Caco-2 (cell line): Measurements from ENCODE around the gene VPS54.

- PRO-cap = no peak
- RRBS = no CpG with 5 or more reads among the region's 7 CpGs
Observed at GRCh38 chr2:63044521-63044924, 6.1 kb upstream of the OTX1 start.

GRCh38 chr2:63044925-63045435, 5.7 kb upstream of the OTX1 start:
- PRO-cap = no peak
- RRBS = no CpG with 5 or more reads among the region's 29 CpGs

DNA sequence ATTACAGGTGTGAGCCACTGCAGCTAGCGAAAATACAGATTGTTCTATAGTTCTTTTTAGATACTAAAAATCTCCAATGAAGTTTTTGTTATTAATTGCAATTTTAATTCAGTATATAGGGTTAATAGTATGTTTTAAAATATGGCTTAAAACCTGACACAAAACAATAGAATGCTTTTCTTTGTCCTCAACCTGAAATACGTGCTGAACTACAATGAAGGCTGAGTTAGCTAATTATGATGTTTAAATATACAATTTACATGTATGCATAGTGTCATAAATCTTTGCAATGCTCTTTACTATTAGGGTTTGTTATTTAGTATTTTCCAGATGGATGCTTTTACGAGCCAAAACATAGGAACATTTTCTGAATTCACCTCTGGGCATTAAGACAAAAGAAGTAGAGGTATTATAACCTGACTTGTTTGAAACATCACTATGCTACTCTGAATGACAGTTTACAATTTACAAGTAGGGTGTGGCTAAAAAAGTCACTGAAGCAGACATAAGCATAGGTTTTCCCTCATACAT, 168.2 kb downstream of the OTX1 start:
- PRO-cap = no peak
- RRBS = no CpG with 5 or more reads among the region's 3 CpGs

- PRO-cap = no peak
- RRBS = no CpG with 5 or more reads among the region's 1 CpG
Observed at GRCh38 chr2:63468427-63469076, 119.7 kb downstream of the WDPCP start.

DNA sequence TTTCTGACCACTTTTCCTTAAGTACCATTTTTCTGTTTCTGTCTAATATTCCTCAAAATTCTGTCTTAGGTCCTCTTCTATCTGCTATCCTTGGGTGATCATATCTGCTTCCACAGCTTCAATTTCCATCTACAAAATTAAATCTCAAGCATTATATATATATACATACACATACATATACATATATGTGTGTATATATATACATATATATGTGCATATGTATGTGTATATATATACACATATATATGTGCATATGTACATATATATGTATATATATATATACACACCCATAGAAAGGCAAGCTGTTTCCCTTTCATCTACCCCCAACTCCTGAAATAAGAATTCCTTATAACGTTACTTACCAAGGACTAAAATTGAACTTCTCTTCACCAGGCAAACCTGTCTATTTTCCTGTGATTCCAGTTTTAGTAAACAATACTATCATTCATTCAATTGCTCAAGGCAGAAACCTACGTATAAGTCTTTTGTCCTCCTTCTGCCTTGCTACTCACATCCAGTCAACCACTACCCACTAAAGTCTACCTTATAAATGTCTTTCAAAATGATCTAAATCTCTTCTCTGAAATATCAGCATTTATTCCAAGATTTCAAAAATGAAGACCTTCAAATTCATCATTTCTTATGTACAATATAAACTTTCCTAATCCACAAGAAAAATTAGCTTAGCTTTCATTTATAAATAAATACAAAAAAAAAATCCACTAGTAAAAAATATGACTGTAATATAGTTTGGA, 37.6 kb downstream of the WDPCP start:
- PRO-cap = no peak
- RRBS = no CpG with 5 or more reads among the region's 2 CpGs

GRCh38 chr2:63842854-63843360, 1.2 kb downstream of the UGP2 start:
- PRO-cap = no peak
- RRBS = no CpG with 5 or more reads among the region's 8 CpGs

GRCh38 chr2:63966371-63967100, 52.7 kb downstream of the VPS54 start:
- PRO-cap = no peak
- RRBS = no CpG with 5 or more reads among the region's 4 CpGs

DNA sequence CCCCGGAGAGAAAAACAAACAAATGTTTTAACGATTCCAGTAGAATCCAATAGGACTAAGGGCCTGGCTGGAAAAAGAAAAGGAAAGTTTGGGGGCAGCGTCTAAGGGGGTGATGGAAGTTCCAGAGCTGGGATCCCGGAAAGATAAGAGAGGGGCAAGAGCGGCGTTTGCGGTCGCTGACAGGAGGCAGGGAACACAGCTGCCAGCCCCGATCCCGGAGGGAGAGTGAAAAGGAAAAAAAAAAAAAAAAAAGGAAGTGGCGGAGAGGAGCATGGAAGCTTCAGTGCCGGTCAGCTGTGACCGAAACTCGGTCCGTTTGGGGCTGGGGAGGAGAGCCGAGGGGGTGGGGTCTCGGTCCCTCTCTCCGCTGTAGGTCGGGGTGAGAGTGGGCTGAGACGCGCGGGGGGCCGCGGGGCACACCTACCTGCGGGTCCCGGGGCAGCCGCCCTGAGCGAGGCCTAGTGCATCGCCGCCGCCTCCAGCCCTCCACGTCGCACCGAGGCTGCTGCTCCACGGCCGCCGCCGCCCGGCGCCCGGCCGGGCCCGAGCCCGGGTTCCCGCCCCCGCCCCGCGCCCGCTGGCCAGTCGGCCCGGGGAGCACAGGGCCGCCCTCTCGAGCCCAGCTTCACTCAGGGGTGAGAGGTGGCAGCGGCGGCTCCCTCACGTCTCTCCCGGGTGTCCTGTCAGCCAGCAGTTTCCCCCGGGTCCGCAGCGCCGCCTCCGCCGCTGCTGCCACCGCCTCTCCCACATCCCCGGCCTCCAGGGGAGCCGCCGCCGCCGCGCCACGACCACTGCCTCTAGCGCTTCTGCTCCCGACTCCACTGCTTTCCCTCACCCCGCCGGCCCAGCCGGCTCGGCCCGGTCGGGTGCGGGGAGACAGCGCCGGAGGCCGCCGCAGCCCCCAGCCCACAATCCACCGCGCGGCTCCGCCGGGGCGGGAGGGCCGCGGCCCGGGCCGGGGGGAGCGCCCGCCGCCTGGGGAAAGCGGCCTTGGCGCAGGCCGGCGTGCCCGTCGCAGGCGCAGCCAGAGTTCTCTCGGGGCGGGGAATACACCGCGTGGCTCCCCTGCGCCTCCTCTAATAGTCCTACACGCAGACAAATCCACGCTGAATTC, at the start of gene VPS54:
Gene VPS54, minus strand, starts transcription at position 915 of the 1,114 bp plus-strand sequence.
- PRO-cap = bidirectional peak, plus-strand start at position 265 of the sequence, minus-strand start at position 227 of the sequence; bidirectional peak, plus-strand start at position 459 of the sequence, minus-strand start at position 501 of the sequence; bidirectional peak, plus-strand start at position 628 of the sequence, minus-strand start at position 670 of the sequence; bidirectional peak, plus-strand start at position 990 of the sequence, minus-strand start at position 861 of the sequence; bidirectional peak, plus-strand start at position 1,060 of the sequence, minus-strand start at position 1,051 of the sequence
- RRBS = 3% methylated on average over 64 of the region's 111 CpGs

GRCh38 chr2:64108737-64109400, 35.4 kb downstream of the PELI1 start:
- PRO-cap = no peak
- RRBS = no CpG with 5 or more reads among the region's 2 CpGs

DNA sequence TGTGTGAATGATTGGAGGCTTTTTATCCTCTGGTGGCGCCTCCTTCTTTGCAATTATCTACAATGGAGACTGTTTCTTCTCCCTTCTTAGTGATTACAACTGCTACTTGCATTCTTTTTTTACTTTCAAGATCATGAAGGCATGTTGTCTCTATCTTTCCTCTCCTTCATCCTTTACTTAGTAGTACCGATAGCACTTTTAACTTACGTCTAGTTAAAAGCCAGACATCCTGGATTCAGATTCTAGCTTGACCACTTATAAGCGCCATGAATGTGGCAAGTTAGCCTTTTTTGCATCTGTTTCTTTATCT, 84.4 kb upstream of the PELI1 start:
- PRO-cap = no peak
- RRBS = no CpG with 5 or more reads among the region's 4 CpGs

DNA sequence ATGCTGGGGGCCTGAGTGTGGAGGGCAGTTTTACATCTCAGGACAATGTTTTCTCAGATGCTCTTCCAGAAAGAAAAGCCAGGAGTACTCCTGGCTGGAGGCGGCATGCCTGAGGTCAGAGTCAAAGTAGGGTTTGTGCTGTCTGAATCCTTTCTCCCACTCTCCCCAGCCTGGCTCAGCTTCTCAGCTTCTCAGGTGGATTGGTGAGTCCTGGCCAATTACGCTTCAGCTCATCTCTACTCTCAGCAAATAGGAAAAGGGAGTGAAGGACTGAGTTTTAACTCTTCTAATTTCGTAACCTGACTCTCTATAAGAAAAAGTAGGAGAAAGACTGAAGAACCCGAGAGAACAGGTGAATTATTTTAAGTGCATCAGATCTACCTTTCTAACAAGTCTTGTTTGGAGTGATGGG, 107.4 kb upstream of the PELI1 start:
- PRO-cap = no peak
- RRBS = no CpG with 5 or more reads among the region's 4 CpGs

DNA sequence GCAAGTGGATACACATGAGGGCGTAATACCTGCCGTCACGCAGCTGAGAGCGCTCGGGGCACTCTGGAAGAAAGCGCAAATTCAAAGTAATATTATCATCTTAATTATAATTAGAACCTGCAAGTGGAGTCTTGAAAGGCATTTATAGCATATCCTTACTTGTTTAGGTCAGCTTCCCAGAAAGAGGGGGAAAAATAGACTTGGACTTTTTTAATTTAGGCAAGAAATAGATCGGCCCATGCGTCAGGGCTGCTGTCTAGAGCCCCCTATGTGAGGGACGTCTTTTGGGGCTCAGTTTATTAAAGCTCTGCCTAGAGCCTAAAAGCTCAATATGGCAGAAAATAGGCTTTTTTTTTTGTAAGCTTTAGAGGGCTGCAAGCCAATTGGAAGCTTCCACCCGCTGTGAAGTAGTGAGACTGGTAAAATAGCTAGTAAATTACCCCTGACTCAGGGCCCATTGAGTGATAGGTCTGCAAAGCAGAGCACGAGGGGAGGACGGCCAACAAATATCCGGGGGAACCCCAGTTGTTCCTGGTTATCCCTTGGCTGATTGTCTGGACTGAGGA, 142.2 kb upstream of the LGALSL start:
- PRO-cap = no peak
- RRBS = no CpG with 5 or more reads among the region's 13 CpGs

GRCh38 chr2:64541046-64541455, 16.9 kb downstream of the AFTPH start:
- PRO-cap = no peak
- RRBS = no CpG with 5 or more reads among the region's 2 CpGs

GRCh38 chr2:64551306-64552143, 27.4 kb downstream of the AFTPH start:
- PRO-cap = no peak
- RRBS = no CpG with 5 or more reads among the region's 4 CpGs

GRCh38 chr2:64606199-64607616, 47.0 kb downstream of the SERTAD2 start:
- PRO-cap = unidirectional peak, minus-strand start at chr2:64607169
- RRBS = 86% methylated on average over 2 of the region's 28 CpGs

GRCh38 chr2:64607857-64608470, 45.7 kb downstream of the SERTAD2 start:
- PRO-cap = no peak
- RRBS = no CpG with 5 or more reads among the region's 15 CpGs

DNA sequence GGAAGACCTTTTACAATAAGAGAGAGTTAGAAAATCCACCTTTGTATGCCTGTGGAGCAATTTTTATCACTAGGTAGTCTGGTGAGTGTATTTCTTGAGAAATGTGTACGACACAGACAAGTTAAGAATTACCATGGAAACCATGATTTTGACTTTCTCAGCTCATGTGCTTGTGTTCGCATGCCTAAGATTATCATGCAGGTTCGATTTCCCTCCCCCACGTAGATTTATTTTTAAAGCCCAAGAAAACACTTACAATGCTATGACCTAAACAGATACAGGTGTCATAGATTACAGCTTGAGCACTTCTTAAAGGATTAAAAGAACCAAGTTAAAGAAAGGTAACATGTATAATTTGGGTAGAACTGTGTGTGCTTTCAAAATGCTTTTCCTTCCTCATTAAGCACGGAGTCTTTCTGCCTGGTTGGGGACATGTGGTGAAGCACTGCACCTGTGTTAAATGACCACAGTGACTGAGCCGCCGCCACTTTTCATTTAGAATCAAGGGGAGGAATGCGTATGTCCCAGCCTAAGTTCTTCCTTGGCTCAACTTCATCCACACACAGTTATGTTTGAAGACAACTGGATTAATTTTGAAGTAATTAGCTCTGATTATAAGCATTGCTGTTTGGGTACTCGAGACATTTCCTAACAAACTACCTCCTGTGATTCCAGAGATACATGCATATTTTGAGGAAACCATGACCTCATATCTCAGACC, 16.5 kb downstream of the SERTAD2 start:
- PRO-cap = no peak
- RRBS = no CpG with 5 or more reads among the region's 9 CpGs

DNA sequence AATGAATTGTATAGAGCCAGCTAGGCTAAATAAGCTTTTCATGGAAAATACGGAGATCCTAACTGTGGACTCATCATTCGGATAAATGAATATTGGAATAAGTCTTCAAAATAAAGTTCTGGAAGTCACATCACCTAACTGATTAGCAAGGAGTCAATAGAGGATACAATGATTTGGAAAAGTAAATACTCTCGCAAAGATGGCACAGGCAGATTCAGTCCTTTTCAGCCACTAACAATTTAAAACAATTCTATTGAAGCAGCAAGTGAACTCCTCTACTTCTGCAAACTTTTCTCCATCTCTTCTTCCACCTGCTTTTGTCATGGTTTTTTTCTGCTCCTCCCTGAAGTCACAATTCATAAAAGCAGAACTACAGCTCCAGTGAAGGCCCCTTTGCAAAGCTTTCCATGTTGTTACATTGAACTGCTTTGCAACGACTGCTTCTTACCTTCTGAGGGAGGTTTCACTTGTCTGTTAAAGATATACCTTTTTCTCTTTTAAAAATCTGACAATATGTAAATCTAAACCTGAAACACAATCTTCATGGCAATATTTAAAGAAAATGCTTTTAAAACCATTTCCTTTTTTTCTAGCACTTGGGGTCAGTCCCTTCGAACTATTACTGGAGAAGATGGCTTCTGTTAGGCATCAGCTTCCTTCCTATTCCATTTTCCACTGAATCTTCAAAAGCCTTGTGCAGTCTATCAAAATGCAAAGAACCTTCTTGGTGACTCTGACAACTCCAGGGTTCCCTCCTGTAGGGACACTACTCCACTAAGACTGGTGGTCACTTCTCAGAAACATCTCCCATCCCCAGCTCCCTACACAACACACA, 3.7 kb upstream of the SERTAD2 start:
- PRO-cap = no peak
- RRBS = no CpG with 5 or more reads among the region's 5 CpGs

- PRO-cap = no peak
- RRBS = no CpG with 5 or more reads among the region's 10 CpGs
Observed at GRCh38 chr2:64708653-64709684, 55.3 kb upstream of the SERTAD2 start.

DNA sequence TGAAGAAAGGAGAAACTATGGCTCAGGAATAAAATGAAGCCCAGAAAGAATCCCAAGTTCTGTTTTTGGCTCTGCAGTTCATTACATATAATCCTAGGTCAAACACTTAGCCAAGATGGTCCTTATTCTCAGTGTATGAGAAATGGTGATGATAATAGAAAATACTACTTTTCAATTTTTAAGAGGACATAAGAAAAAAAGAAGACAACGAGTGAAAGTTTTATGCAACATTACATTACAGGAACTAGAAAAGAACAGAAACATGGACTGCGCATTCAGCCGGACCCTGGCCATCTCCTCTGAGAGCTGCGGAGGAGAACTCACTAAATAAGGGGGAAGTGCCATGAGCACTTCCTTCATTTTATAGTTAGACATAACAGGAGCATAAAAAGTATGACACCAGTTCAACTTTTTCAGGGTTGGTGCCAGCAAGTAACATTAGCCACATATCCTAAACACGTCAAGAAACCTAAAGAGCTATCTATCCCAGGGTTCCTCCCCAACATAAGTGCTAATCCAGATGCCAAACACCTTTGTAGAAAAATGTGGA, 78.0 kb upstream of the SERTAD2 start:
- PRO-cap = no peak
- RRBS = no CpG with 5 or more reads among the region's 5 CpGs